Parietal lobe (tissue), 2 donors: ENCODE measurements around a stretch of chr10.

DNA sequence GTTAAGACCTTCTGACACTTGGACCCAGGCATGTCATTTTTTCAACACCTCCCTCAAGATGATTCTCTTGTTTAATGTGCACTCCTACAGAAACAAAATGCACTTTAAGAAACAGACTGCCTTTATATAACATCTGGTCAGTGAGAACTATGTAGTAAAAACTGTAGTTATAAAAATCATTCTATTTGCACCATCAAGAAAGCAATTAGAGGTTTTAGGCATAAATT, 269.4 kb downstream of the PLXDC2 start:
- RAMPAGE, long total RNA, result no peak

GRCh38 chr10:20091993-20092313, 275.7 kb downstream of the PLXDC2 start:
- RAMPAGE, long total RNA, result no peak

GRCh38 chr10:20117948-20118846, 302.0 kb downstream of the PLXDC2 start:
- RAMPAGE, long total RNA, result no peak

DNA sequence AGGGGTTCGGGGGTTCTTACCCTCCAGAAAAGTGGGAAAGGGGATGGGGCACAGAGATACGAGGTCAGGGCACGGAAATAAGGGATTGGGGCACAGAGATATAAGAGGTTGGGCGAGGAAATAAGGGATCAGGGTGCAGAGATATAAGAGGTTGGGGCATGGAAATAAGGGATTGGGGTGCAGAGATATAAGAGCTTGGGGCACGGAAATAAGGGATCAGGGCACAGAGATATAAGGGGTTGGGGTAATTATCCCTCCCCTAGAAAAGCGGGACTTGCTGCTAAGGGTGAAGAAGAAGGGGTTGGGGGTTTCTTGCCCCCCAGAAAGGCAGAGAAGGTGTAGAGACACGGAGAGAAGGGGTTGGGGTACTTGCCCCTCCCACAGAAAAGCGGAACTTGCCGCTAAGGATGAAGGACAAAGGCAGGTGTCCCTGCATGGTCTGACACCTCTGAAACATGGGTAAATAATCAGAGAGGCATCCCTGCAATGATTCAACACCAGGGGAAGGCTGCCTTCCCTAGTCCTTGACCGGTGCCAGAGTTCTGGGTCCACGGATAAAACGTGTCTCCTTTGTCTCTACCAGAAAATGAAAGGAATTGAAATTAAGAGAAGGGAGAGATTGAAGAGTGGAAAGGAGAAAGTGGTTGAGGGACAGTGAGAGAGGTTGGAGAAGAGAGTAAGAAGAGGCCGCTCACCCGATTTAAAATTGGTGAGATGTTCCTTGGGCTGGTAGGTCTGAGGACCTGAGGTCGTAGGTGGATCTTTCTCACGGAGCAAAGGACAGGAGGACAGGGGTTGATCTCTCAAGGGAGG, 307.7 kb downstream of the PLXDC2 start:
- RAMPAGE, long total RNA, result no peak

DNA sequence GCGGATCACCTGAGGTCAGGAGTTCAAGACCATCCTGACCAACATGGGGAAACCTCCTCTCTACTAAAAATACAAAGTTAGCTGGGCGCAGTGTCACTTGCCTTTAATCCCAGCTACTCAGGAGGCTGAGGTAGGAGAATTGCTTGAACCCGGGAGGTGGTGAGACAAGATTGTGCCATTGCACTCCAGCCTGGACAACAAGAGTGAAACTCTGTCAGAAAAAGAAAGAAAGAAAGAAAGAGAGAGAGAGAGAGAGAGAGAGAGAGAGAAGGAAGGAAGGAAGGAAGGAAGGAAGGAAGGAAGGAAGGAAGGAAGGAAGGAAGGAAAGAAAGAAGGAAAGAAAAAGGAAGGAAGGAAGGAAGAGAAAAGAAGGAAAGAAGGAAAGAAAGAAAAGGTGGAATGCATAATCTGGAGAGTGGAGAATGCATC, 345.6 kb downstream of the PLXDC2 start:
- RAMPAGE, long total RNA, result no peak

DNA sequence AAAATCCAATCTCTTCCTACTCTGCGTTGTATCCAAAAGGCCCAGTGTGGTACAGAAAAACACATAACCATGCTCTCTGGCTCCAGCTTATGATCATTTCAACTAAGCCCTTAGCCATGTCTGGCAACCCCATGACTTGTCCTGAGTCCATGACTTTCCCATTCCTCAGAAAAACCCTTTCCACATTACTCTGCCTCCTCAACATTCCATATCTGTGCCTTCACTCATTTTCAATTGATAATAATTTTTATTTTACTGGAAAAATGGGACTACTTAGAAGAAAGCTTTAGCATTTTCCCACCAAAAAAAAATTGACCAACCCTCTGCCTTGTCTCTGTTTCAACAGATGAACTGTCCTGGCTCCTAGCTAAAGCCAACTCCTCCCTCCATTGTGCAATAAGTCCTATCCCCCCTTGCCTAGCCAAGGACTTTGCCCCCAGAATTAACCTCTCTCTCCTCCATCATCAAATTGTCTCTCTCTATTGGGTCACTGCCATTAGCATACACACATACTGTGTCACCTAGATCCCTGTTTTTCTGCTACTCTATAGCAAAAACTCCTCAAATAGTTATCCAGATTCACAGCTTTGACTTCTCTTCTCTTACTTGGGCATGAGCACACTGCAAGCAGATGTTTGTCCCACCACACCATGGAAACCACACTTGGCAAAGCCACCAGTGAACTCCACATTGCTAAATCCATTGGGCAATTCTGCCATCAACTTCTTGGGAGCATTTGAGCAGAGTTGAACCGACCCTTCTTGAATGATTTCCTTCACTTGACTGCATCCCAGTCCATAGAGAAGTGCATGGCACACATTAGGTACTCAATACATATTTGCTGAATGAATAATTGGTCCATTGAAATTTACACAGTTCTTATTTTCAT, 91.3 kb upstream of the NEBL start:
- RAMPAGE, long total RNA, result no peak

- RAMPAGE, long total RNA, result no peak
Observed at GRCh38 chr10:21097722-21098144, 200.6 kb upstream of the NEBL start.

DNA sequence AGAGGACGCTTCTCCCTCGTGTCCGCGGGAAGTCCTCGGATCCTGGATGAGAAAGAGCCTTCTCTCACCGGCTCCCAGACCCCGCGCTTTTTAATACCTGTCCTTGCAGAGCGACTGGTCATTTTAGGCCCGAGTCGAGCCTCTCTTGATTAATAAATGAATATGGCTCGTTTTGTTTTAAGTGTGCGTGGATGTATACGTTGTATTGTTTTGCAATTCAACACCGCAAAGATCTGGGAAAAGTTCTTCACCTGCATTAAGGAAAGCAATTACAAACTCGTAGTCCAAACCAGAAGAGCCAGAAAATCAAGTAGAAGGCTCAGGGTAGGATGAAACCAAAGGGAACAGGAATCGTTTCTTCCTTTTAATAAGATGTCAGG, 277.6 kb upstream of the NEBL start:
- RAMPAGE, long total RNA, result no peak

GRCh38 chr10:21175123-21175637, 278.1 kb upstream of the NEBL start:
- RAMPAGE, long total RNA, result no peak

DNA sequence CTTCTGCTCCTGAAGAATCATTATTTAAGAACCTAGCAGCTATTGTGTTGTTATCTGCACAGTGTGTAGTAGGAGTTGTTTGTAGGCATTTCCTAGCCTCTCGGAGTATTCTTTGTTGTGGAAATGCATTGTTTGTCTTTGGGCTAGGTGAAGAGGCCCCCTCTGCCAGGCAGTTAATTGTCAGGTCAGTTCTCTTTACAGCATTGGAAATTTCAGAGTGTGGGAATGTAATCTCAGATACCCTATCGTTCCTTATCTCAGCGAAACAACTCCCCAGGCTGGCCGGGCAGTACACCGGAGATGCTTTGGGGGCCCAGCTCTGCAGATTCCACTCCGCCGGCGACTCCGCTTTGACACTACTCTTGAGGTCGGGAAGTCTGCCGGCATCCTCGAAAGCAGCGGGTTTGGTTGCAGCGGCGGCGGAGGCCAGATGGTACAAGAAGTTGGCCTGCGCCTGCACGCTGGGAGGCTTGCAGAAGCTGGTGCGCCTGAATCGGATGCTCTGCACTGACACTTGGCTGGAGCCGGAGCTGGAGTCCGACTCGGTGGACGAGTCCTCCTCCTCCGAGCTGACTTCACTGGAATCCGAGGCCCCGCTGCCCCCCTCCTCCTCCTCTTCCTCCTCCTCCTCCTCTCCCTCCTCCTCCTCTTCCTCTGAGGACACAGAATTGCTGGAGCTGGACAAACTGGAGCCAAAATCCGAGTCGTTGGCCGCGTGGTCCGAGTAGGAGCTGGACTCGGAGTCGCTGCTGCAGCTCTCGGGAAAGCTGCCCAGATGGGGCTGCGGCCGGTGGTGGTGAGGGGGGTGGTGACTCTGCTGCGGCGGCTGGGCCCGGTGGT, 9.3 kb downstream of the SKIDA1 start:
- RAMPAGE, long total RNA, result no peak

- RAMPAGE, long total RNA, result no peak
Observed at GRCh38 chr10:21516775-21517586, 8.5 kb downstream of the SKIDA1 start.

DNA sequence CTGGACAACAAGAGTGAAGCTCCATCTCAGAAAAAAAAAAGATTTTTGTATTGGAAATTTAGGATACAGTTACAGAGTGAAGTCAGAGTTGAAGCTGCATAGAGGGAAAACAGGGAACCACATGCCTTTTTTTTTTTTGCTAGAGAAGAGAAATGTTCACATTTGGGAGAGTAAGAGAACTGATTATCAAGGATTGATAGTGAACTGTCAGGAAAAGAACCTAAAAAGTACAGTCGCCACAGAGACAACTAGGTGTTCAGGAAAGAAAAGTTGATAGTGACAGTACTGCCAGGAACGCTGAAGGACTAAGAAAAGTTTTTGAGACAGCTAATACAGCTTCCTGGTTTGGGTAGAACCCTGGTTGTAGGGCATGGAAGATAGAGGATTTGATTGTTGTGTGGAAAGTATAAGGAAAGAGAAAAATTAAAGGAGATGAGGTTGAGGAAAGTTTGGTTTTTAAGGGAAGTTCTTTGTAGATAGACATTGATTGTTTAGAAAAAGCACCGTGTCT, 11.1 kb downstream of the MLLT10 start:
- RAMPAGE, long total RNA, result no peak

- RAMPAGE, long total RNA, result no peak
Observed at GRCh38 chr10:21612050-21612677, 78.1 kb downstream of the MLLT10 start.

- RAMPAGE, long total RNA, result no peak
Observed at GRCh38 chr10:21687021-21688055, 153.3 kb downstream of the MLLT10 start.

DNA sequence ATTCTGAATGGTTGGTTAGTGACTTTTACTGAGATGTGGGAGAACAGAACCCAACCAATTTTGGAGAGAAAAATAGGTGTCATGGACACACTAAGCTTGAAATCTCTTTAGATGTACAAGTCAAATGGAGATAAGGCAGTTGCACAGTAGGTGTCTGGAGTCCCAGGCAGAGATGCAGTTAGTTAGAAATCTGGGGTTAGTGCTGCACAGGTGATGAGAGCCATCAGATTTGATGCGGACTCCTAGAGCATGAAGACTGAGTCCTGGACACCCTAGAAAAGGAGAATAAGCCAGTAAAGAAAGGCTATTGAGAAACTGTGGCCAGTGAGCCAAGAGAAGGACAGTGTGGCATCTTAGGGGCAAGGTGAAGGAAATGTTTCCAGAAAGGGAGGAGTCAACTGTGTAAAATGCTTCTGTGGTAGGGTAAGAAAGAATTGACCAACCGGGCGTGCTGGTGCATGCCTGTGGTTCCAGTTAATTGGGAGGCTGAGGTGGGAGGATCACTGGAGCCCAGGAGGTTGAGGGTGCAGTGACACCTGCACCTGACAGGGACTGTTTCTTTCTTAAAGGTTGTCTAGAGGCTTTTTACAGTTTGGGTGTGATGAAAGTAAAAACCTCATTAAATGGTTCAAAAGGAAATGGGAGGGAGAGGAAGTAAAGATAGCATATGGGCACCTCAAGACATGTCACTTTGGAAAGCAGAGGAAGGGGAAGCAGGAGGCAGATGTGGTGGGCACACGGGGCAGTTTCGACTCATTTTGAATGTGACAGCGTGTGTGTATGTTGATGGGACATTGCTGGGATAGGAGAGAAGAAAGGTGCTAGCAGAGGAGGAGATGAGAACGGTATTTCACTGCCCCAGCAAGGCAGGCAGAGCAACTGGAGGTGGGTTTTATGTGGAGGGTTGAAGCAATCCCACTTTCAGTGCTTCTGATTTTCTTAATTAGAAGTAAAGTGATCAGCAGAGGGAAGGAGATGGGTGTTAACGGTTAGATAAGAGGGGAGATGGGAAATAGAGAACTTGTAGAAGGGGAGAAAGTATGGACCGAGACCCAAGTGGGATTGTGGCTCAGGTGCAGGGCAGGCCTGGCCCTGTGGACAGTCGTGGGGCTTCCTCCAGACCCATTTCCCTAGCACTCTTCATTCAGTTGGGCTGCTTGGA, 203.0 kb downstream of the MLLT10 start:
- RAMPAGE, long total RNA, result no peak

GRCh38 chr10:21928839-21929356, 74.6 kb downstream of the DNAJC1 start:
- RAMPAGE, long total RNA, result no peak

DNA sequence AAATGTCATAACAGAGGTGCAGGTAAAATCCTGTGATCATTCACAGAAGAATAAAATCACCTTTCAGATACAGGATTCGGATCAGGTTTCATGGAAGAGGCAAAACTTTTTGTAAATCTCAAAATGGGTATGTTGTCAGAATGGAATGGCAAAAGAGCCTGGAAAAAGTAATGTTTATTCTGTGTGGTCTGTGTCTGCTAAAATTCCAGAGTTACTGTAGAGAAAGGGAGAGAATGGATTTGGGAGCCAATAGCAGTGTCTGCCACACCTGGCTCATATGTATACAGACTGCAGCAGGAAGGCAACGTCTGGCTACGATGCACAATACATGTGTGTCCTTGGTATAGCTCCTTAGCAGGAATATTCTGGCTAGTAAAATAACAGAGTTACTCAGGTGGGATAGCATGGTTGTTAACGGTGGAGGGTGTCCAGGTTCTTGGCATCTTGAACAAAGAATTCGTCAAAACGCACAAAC, 38.5 kb upstream of the COMMD3 start:
- RAMPAGE, long total RNA, result no peak

- RAMPAGE, long total RNA, result no peak
Observed at GRCh38 chr10:22513396-22514221, 168.3 kb downstream of the SPAG6 start.

DNA sequence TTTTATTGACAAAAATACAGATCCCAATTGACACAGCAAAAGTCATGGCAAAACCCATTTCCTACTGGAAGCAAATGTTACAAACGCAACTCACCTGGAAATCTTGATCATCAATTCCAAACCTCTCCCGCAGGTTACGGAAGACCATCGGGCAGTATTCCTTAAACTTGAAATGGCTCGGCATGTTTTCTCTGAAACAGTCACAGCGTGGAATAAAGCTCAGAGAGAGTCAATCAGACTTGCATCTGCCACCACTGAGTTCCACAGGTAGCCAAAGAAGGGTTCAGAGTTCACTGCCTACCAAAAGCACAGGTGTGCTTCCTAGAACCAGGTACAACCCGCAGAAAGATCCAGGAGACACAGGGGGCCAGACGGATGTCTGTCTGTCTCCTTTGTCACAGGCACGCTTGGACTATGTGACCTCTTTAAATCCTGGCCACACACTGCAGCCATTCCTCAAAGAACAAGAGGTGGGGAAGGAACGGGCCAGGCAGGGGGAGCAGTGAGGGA, 106.5 kb downstream of the PIP4K2A start:
- RAMPAGE, long total RNA, result no peak

- RAMPAGE, long total RNA, result no peak
Observed at GRCh38 chr10:22615666-22616661, 98.4 kb downstream of the PIP4K2A start.